AG04450 (cell line): ENCODE measurements around a stretch of chr11.

GRCh38 chr11:124761879-124762123 is 289 bp downstream of the ESAM start:
- CAGE, long polyA plus RNA, result no peak
- RRBS, result 4% methylated on average over 3 of the region's 12 CpGs

DNA sequence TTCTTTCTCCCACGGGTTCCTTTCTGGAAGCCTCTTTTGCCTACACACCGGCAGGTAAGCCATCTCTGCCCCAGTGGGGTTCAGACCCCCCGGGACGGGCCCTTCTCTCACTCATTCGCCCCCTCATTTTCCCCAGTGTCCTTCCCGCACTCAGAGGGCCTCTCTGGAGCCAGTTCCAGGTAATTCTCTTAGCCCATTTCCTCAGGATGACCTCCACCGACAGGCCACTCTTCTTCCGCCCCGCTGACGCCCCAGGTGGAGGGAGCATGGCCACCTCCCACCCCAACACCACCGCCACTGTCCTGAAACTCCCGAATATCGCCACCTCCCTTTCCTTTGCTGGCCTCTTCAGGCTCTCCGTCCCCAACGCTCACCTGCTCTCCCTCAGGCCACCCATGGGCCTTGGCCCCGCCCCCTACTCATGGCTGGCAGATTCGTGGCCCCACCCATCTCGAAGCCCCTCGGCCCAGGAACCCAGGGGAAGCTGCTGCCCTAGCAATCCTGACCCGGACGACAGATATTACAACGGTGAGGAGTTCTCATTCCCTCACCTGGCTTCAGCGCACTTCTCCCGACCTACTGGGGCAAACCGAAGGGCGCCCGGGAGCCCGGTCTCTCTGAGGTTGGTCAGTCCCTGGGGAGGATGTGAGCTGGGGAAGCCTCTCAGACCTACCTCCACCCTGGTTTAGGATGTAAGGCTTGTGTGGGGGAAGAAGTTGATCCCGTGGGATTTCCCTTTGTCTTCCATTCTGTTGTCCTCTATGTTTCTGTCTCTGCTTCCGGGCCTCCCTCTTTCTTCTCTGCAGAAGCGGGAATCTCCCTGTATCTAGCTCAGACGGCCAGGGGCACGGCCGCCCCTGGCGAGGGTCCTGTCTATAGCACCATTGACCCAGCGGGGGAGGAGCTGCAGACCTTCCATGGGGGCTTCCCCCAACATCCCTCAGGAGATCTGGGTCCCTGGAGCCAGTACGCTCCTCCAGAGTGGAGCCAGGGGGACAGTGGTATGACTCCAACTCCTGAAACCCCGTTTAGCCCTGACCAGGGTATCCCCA is 12.2 kb downstream of the ROBO3 start:
- CAGE, long polyA plus RNA, result no peak
- RRBS, result 39% methylated on average over 8 of the region's 38 CpGs

DNA sequence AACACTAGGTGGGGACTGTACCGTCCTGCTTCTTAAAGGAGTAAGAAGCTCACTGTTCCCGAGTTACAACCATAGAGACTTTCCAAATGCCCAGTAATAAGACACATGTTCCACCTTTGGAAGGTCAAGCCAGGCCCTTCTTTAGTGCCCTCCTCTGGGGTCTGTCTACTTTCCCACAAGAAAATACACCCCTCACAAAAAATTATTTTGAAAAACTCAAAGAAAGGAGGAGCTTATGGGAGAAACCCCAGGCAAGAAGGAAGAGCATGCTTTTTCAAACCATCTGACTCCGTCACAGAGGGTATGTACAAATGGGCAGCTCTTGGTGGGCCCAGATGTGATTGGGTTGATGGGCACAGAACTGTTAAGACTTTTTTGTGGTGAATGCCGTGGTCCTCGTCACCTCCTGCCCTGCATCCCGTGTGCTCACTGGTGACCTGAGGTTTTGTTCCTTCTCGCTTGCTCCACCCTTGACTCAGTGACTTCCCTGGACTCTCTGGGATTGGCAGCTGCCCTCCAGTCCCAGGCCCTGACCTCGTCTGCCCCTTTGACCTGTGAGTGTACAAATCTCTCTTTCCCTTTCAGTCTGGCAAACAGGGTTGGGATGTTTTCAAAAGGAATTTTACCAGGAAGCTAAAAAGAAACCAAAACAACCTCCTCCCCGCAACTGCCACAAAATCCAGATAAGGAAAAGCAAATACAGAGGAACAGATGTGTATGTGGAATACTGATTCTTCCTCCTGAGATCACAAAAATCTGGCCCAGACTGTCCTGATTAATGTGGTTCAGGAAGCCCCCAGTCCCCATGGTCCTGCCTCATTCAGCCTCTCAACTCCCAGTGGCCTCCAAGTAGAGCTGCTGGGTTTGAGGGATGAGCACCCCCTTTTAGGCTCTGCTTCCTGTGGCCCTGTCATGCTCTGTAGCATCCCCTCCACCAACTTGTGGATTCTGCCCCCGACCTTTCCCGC is 15.4 kb downstream of the ROBO4 start:
- CAGE, long polyA plus RNA, result no peak
- RRBS, result no CpG with 5 or more reads among the region's 11 CpGs

- CAGE, long polyA plus RNA, result no peak
- RRBS, result no CpG with 5 or more reads among the region's 10 CpGs
Measured at GRCh38 chr11:124892984-124893727, 4.5 kb downstream of the ROBO4 start.

GRCh38 chr11:125055125-125055791 is 7.8 kb upstream of the SLC37A2 start:
- CAGE, long polyA plus RNA, result no peak
- RRBS, result no CpG with 5 or more reads among the region's 2 CpGs

DNA sequence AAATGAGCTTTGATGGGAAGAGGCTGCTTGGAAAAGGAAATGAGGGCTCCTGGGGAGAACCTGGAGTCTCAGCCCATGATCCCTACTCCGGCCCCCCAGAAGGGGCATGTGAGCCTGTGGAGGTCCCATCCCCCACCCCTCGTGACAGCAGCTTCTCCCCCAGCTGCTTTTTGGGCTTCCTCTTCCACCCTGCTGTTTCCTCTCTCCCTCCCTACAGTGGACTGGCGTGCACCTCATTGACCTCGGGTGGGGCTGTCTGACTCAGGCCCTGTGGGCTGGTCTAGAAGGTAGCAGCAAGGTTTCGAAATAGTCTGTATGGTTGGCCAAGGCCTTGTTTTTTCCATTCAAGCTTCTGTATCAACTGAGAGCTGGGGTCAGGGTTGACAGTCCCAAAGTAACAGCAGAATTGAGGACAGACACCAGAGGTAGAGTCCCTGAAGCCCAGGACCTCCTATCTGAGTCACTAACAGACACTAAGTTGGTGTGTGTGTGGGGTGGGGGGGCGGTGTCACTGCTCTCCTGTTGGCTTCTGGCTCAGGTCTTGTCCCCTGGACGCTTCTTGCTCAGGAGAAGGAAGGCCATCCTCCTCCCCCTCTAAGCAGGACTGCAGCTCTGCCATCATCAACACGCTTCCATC is 7.7 kb downstream of the SLC37A2 start:
- CAGE, long polyA plus RNA, result no peak
- RRBS, result no CpG with 5 or more reads among the region's 8 CpGs

GRCh38 chr11:125262877-125263926 is 98.7 kb downstream of the PKNOX2 start:
- CAGE, long polyA plus RNA, result no peak
- RRBS, result 2% methylated on average over 10 of the region's 40 CpGs

DNA sequence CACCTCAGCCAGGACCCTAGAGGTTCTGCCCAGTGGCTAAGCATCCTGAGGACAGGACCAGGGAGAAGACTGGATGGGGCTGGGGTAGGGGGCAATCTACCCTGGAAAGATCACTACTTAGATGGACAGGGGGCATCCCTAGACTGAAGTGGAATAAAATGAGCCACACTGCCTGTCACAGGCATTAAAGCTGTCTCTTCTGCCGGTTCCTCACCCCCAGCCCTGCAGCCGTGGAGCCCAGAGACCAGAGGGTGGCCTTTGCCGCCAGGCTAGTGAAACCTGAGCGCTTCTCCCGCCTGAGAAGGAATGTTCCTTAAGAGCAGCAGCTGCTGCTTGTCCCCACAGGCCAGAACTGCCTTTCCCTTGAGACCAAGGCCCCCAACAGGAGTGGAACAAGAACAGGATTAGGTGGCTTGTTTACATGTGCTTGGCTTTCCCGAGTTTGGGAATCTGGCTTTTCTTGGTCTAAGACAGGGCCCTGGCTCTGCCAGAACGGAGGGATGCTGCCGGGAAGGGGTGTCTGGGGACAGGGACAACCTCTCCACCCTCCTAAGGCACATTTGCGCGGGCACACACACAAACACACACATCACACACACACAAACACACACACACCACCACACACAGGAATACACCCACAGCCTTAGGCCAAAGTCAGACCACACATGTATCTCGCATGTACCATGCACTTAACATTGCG is 91.9 kb downstream of the FEZ1 start:
- CAGE, long polyA plus RNA, result no peak
- RRBS, result no CpG with 5 or more reads among the region's 12 CpGs

DNA sequence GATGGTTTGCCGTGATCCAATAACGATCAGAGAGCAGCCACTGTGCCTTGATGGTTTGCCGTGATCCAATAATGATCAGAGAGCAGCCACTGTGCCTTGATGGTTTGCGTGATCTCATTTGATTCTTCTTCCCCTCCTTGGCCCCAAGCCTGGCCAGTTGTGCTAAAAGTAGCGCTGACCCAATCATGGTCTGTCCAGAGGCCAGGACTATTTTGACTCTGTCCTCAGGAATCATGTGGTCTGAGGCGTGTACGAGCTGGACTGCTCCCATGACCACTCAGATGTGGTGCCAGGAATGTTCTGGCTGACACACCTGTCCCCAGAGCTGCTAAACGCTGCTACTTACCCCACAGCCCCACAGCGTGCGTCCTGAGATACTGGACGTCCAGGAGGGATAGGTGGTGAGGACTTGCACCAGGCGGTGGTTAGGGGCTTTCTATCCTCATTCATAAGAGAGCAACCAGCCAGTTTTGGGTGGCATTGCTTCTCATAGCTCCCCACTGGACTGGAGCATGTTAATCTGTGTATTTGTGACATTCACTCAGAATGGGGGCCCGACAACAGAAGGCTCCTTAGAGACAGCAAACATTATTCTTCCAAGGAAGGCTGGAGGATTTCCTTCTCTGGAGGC is 70.4 kb downstream of the FEZ1 start:
- CAGE, long polyA plus RNA, result no peak
- RRBS, result no CpG with 5 or more reads among the region's 13 CpGs

DNA sequence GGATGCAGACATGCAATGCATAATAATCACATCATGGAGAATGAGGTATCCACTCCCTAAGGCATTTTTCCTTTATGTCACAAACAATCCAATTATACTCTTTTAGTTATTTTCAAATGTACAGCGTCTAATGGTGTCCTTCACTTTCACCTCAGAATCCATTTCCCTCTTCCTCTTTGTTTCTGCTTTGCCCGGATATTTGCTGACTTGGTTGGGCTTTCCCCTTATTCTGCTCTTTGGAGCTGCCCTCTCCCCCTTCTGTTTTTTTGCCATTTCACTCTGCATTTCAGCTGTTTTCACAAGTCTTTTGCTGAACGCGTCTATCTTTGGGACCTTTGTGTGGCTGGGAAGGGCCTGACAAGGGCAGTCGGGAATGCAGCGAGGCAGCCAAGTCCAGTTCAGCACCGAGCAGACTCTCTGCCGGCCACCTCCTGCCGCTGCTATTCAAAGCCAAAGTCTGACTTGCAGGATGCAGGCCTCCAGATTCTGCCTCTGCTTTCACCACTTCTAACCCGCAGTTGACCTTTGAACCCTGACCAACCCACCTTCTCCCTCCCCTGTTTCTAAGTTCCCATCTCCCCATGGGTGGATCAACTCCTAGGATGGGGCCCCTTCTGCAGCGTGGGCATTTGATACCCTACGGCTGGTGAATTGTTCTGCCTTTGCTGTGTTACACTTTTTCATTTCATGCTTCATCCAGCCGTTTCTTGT is 38.2 kb downstream of the FEZ1 start:
- CAGE, long polyA plus RNA, result no peak
- RRBS, result no CpG with 5 or more reads among the region's 13 CpGs

GRCh38 chr11:125514271-125514884 is 18.3 kb upstream of the FEZ1 start:
- CAGE, long polyA plus RNA, result no peak
- RRBS, result no CpG with 5 or more reads among the region's 5 CpGs

- CAGE, long polyA plus RNA, result no peak
- RRBS, result no CpG with 5 or more reads among the region's 1 CpG
Measured at GRCh38 chr11:126061661-126061953, 1.1 kb downstream of the CDON start.

- CAGE, long polyA plus RNA, result no peak
- RRBS, result no CpG with 5 or more reads among the region's 10 CpGs
Measured at GRCh38 chr11:126079962-126080965, 17.6 kb upstream of the CDON start.

DNA sequence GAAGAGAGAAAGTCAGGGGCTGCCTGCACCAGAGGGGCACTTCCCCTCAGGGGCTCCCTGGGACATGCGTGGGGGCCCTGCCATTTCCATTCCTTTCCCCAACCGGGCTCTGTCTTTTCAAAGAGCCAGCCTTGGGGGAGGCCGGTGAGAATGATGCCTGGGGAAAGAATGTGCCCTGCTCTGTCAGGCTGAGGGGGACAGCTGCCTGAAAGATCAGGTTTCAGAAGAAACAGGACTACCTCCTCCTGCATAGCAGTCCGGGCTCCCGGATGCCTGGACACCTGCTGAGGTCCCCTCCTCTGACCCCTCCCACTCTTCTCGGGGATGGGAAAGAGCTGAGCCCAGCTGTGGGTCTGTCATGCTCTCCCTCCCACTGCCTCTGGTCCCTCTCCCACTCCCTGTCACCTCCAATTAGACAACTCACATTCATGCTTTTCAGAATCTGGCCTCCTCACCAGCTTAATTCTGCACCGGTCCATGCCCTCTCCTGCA is 41.7 kb upstream of the CDON start:
- CAGE, long polyA plus RNA, result no peak
- RRBS, result 36% methylated on average over 1 of the region's 7 CpGs

DNA sequence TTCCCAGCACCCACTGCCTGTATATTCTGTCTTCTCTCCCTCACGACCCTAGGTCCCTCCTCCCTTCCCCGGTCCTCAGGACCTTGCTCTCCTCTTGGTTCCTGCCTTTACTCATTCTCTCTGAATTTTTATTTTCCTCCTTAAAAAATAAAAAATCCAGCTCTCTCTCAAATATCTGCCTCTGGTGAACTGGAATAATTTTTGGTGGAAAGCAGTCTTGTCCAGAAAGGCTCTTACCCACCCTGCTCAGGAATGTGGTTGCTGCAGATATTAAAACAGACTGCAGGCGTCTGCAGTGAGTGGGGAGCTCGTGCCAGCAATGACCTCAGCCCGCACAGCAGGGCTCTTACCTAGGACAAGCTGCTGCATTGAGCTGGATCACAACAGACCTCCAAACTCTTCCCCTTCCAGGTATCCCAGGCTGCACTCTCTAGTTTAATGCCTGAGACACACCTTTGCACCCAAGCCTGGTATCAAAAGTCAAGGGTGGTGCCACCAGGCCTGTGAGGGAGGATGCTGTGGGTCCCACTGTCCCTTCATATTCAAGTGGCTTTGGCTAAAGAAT is 69.6 kb upstream of the CDON start:
- CAGE, long polyA plus RNA, result no peak
- RRBS, result no CpG with 5 or more reads among the region's 5 CpGs

DNA sequence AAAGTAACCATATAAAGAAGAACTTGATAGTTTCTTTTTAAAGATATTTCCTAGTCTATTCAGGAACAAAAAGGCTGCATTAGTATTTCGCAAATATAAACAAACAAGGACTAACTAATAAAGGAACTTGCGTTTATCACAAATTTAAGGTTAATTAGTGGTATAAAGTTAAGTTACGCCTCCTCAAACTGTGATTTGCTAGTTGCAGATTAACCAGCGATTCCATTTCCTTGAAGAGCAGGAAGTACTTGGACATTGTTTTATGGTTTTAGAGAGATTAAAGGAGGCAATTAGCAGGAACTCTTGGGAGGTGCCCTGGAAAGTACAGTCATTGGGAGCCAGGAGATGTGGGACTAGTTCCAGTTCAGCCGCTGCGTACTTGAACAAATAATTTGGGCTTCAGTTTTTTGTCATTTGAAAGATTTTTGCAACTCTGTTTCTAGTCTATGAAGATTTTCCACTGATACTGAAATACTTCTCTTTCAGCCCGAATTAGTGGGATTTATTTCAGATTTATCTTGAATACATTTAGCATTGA is 3.2 kb downstream of the FAM118B start:
- CAGE, long polyA plus RNA, result no peak
- RRBS, result no CpG with 5 or more reads among the region's 7 CpGs

- CAGE, long polyA plus RNA, result no peak
- RRBS, result no CpG with 5 or more reads among the region's 13 CpGs
Measured at GRCh38 chr11:126263248-126264020, 5.3 kb downstream of the SRPRA start.

DNA sequence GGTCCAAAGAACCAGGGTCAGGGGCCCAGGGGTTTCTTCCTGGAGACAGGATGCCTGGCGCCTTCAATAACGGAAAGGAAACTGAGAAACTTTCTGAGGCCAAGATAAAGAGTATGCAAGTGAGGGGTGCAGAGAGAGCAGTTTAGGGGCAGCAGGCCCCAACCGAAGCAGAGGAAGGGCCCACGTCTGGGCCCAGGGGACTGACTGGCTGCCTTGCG is 557 bp upstream of the ST3GAL4 start:
- CAGE, long polyA plus RNA, result no peak
- RRBS, result no CpG with 5 or more reads among the region's 5 CpGs

GRCh38 chr11:126365888-126366839 is 10.7 kb downstream of the ST3GAL4 start:
- CAGE, long polyA plus RNA, result no peak
- RRBS, result no CpG with 5 or more reads among the region's 23 CpGs

DNA sequence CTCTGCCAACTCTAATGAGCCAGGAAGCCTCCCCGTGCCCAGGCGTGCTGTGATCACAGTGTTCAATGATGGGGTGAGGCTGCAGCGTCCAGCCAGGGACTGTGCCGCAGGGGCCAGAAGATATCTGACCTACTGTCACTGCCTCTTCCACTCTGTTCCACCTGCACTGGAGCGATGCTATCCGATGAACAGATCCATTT is 18.2 kb downstream of the ST3GAL4 start:
- CAGE, long polyA plus RNA, result no peak
- RRBS, result no CpG with 5 or more reads among the region's 6 CpGs